Left cardiac atrium (tissue), 1 donor: ENCODE results near the gene NUP43.

DNA sequence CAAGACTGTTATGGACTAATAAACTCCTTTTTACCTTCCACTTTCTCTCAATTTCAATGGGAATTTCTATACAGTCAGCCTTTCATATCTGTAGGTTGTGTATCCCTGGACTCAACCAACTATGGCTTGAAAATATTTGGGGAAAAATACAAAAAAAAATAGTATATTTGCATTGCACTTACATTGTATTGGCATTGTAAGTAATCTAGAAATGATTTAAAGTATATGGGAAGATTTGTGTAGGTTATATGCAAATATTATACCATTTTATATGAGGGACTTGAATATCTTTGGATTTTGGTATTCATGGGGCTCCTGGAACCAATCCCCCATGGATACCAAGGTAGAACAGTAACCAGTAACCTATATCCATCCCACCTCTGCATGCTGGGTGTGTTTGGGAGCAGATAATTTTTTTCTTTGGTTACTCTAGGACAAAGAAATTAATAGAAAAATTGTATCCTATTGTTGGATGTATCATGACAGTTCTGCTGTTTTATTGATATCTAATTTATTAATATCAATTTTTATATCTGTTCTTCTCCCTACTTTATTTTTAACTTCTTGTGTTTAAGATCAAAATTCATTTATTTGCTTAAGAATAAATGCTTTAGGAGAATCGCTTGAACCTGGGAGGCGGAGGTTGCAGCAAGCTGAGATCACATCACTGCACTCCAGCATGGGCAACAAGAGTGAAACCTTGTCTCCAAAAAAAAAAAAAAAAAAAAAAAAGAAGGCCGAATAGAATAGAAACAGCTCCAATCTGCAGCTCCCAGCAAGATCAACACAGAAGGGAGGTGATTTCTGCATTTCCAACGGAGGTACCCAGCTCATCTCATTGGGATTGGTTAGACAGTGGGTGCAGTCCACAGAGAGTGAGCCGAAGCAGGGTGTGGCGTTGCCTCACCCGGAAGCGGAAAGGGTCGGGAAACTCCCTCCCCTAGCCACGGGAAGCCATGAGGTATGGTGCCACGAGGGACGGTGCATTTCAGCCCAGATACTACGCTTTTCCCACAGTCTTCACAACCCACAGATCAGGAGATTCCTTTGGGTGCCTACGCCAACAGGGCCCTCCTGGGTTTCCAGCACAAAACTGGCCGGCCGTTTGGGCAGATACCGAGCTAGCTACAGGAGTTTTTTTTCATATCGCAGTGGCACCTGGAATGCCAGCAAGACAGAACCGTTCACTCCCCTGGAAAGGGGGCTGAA, 46.4 kb downstream of the STXBP5 start:
- PRO-cap: no peak

- PRO-cap: no peak
These were observed 101.8 kb downstream of the STXBP5 start for GRCh38 chr6:147306028-147306354.

GRCh38 chr6:147368932-147369927, 139.3 kb upstream of the SAMD5 start:
- PRO-cap: no peak

DNA sequence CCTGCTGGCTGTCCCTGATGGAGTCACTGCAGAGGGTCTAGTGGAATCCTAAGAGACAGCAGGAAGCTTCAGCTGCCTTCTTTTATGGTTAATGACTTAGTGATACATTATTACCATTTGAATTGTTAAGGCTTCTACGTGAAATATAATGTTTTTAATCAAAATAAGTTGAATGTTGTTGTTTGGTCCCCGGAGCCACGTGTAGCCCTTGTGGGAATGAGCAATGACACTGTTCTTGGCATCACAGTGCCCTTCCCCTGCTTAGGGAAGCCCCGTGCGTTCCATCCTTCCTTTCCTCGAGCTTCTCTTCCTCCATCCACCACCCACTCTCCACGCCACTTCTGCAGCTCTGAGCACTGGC, 111.4 kb downstream of the SAMD5 start:
- PRO-cap: no peak

GRCh38 chr6:148075420-148075847, 267.2 kb upstream of the SASH1 start:
- PRO-cap: no peak

- PRO-cap: no peak
These were observed 70.4 kb downstream of the SASH1 start for GRCh38 chr6:148412922-148413475.

DNA sequence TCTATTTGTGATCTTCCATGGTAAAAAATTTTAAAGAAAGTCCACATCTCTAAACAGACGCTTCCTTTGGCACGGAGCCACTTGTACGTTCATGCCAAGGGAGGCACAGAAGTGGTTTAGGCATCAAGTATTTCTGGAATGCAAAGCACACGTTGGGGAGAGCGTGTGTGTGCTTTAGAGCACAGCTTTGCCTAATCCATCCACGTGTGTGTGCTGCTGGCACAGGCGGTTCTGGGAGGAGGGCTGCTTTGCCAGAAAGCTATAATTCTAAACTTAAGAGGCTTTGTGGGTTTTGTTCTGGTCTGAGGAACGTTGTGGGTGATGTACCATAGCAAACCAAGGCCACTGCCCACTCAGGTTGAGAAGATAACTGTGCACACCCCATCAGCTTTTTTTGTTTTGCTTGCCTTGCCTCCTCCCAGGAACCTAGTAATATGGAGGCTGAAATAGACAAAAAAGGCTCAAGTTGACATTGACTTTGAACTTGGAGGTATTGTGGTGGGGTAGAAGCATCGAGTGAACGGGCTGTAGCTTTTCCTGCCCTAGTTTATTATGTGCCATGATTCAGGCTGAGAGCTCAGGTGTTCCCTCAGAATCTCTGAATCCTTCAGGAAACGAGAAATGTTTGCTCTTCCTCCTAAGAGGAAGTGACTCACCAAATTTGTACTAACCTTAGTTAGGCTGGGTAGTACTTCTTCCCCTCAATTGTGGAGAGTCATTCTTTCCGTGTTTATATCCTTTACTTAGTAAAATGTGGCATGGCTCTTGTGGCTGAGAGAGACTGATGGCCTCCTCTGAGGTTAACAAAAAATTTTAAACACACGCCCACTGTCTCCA, 98.7 kb downstream of the SASH1 start:
- PRO-cap: no peak

DNA sequence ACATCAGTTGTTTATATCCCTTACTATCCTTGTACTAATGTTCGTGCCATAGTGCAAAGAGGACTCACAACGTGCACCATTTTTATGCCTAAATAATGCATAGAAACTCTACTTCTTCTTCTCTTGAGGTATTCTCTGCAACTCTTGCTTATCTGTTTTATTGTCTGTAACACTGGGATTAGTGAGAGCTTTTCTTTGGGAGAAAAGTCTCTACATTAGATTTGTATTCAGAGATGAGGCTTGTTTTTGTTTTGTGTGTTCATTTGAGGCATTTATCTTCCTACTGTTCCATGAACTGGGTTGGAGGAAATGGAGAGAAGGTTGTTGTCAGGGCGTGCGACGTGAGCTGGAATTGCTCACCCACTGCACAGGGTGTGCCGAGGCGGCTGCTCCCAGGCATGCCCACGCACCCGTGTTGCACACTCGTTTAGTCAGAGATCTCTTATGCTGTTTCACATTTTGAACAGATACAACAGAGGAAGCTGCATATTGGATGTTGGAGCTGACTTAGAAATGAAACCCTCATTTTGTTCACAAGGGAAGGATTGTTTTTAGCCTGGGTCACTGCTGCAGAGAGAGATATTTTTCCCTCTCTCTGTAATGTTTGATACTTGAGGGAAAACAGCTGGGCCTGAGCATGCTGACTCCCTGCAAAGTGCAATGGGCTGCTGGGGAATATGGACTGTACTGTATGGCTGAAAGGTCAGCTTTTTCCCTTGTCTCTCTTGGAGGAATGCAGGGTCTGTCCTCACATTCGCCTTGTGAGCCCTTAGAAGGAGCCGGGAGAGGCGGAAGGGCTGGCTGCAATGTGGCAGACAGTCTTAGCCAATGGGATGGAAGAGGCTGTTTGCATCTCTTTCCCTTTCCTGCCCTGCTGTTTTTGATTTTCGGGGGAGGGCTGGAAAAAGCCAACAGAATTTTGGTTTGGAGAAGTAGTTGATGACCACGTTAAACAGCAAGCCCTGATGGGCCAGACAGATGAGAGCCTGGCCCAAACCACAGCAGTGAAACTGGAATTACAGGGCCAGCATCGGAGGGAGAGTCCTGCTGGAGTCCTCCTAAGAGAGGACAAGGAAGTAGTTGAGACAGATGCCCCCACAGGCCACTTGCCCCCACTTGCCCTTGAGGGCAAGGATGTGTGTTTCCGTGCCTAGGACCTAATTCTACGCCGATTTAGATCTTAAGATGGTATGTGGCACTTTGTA, 170.7 kb downstream of the SASH1 start:
- PRO-cap: no peak

DNA sequence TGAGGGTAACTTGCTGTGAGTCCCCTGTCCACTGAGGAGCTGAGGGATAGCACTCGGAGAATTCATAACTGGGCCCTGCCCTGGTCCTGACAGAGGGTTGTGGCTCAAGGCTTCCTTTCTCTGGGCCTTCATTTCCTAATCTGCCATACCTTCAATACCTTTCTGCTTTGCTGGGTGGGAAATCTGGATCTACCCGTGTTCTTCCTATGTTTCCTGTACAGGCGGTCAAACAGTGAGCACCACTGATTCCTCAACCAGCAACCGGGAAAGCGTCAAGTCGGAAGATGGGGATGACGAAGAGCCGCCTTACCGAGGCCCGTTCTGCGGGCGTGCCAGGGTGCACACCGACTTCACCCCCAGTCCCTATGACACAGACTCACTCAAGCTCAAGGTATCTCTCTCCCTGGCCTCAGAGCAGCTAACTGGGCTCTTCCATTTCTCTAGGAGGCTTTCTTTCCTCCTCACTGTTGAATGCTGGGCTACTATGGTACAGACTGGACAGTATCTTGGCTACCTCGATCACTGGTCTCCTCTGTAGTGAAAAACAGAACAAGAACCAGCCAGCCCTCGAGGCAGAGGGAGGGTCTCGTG, 190.0 kb downstream of the SASH1 start:
- PRO-cap: no peak

- PRO-cap: no peak
These were observed 51.5 kb downstream of the UST start for GRCh38 chr6:148798381-148798757.

- PRO-cap: no peak
These were observed 222.8 kb downstream of the UST start for GRCh38 chr6:148969462-148970177.

- PRO-cap: no peak
These were observed 274.4 kb downstream of the UST start for GRCh38 chr6:149021172-149021637.

DNA sequence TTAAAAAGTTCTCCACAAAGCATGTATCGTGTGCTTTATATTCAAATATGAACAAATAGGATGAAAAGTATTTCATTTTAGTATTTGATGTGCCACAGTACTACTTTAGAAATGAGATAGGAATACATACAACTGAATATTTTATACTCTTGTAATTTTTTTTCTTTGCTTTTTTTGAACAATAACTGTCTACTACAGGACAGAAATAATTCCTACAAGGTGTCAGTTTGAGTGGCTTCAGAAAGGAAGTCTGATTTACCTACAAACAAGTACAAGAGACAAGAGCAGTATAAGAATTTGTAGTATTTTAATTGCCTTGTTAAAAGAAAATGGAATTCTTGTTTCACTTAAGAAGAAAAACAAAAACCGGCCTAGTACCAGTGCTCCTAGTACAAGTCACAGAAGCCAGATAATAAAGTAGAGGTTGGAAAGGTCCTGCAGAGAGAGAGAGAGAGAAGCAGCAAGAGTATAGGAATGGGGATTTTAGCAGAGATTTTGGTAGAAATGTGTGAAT, 6.3 kb downstream of the TAB2 start:
- PRO-cap: no peak

GRCh38 chr6:149331057-149332275, 14.0 kb downstream of the TAB2 start:
- PRO-cap: no peak

- PRO-cap: no peak
These were observed 10.8 kb downstream of the SUMO4 start for GRCh38 chr6:149410527-149411658.

GRCh38 chr6:149508427-149508853, 23.6 kb upstream of the ZC3H12D start:
- PRO-cap: no peak

GRCh38 chr6:149679731-149680284, 31.3 kb upstream of the KATNA1 start:
- PRO-cap: no peak

- PRO-cap: no peak
These were observed 26.1 kb downstream of the LATS1 start for GRCh38 chr6:149691532-149692379.

DNA sequence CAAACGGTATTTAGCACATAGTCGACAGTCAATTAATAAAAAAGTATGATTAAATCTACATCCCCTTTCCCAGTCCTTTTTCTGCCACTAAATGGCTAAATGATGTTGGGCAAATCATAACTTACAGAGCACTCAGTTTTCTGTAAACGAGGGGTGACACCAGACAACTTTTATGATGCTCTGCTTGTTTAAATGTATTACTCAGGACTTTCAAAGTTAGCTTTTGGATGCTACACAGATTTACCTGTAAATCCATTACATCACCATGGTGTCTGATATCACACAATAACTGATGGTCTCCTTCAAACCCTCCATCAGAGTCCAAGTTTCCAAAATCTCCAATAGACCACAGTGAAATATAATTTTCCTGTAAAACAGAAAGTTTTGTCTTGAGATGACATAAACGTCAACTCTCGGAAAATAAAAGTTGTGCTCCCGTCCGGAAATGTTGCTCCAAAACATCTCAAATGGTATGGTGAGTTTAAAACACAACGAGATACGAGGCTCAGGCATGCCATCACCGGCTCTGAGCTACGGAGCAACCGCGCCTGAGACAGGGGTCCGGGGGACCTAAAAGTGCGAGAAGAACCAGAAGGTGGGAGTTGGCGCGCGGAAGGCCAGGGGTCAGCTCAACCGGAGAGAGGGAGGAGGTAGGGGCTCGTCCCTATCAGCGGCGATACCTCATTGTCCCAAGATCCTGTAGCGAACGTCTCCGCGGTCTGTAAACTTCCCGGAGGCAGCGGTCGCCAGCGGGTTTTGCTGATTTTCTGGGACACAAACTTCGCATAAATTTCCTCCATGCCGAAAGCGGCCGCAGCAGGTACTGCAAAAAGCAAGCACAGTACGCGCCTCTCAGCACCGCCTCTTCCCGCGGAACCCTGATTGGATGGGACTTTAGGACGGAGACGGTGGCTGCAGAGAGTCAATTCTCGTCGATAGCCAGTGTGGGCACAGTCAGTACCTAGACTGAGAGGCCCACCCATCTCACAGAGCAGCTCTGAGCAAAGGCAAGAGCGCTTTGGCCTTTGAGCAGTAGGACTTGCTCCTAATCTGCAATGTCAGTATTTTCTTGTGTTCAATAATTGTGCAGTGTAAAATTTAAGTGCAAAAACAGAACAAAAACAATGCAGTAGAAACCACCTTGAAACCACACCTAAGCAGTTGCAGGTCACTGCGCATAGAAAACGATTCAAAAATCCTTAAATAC, at the start of gene NUP43:
Gene NUP43 (minus strand): TSS at position 834 of the 1,207 bp plus-strand sequence.
- PRO-cap: bidirectional peak, plus-strand start at position 925 of the sequence, minus-strand start at position 867 of the sequence

DNA sequence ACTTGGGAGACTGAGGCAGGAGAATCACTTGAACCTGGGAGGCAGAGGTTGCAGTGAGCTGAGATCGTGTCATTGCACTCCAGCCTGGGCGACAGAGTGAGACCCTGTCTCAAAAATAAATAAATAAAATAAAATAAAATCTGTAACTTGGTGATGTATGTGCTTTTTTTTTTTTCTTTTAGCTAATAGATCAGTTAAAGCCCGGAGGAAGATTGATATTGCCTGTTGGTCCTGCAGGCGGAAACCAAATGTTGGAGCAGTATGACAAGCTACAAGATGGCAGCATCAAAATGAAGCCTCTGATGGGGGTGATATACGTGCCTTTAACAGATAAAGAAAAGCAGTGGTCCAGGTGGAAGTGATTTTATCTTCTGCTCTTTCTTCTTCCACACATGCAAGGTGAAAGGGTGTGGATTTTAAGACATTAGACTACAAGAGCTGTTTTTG, 52.5 kb downstream of the PCMT1 start:
- PRO-cap: no peak